ENCODE data around the genes FKBP14 and KBTBD2.

DNA sequence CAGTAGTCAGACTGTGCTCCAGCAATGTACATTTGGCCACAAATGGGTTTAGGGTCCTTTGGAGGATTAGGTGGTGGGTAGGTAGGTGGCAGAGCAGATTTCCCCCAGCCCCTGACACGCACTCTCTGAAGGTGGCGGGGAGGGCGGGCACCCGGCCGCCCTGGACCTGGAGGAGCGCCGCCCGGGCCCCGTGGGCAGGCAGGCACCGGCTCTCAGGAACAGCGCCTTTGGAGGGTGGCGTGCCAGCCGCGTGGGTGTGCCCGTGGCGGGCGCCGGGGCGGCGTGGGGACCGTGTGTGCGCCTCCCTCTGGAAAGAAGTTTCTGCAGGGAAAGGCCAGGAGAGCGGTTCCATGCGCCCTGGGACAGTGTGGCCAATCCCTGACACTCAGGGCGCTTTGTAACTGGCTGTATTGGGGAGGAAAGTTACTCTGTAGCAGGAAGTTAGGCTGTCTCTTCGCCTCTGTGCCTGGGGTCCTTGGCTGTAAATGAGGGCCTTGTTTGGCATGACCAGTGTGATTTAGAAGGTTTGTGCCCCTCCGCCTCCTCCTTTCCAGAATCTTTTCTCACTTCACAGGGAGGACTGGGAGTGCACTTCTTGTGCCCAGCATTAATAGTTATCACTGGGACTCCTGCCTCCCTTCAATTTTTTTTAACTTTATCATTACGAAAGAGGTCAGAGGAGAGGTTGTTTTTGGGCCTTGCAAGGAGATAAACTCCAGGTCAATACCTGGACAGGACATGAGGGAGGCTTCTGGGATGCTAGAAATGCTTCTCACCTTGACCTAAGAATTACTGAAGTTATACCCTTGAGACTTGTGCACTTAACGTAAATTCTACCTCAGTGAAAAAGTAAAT lies 1.2 kb downstream of the WIPF3 start:
- PRO-cap, 3 experiments, result peak in 2 of 3 experiments; most common plus-strand start position 316 of the sequence (in 1); most common minus-strand start position 192 of the sequence (in 2)
- RAMPAGE, long total RNA, result no peak
- RRBS, 2 experiments, result 3 to 7% methylated on average over 9 of the region's 29 CpGs

DNA sequence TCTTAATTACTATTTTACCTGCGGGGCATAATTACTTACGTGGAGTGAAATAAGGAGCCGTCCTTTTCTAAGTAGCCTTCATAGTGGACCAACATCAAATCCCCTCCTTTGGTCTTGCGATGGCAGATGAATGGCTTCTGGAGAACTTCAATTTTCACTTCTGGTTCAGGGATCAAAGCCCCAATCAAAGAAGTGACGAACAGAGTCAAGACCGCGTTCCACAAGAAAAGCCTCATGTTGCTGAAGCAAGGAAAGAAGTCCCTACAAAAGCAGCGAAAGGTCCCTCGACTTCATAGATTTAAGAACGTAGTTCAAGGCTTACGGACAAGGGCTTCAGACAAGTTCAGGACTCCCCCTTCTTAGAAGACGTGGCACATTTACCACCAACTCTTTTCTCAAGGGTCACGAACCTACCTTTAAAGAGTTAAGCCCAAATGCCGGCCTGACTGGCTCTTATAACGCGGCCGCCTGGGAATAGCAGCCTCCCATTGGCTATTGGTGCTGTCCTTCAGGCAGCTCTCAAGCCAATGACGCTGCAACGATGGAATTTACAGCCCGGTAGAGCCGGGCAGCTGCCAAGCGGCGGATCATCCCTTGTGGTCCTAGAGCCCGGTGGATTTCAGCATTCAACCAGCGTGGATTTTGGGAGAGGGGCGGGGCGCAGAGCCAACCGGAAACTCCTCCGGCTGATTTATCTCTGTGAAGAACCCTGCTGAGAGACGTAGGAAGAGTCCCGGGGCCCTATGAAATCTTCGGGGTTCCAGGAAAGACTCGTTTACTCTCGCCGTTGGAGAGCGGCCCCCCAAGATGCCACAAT lies at the start of gene FKBP14:
FKBP14 (minus strand) TSS at position 430 of the 817 bp plus-strand sequence.
- PRO-cap, 3 experiments, result peak in 2 of 3 experiments; most common plus-strand start position 629 of the sequence (in 1); most common minus-strand start position 397 of the sequence (in 2)
- RAMPAGE, long total RNA, result no peak
- RRBS, 2 experiments, result 1 to 4% methylated on average over 18 of the region's 36 CpGs

DNA sequence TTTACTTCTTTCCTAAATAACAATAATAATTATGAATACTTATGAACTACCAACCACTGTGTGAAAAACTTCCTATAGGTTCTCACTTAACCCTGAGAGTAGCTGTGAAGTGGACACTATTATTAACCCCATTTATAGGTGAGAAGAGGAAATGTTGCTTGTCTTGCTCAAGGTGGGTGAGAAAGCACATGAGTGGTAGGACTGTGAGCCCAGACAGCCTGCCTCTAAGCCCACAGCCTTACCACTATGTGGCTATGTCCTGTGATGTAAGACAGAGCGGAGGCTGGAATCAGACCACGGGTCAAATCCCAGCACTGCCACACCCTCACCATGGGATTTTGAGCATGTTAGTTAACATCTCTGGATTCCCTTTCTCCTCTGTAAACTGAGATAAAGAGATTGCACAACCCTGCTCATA lies 41.6 kb upstream of the MTURN start:
- PRO-cap, 3 experiments, result no peak in any of the 3 experiments
- RAMPAGE, long total RNA, result no peak
- RRBS, 2 experiments, result no CpG with 5 or more reads among the region's 2 CpGs

DNA sequence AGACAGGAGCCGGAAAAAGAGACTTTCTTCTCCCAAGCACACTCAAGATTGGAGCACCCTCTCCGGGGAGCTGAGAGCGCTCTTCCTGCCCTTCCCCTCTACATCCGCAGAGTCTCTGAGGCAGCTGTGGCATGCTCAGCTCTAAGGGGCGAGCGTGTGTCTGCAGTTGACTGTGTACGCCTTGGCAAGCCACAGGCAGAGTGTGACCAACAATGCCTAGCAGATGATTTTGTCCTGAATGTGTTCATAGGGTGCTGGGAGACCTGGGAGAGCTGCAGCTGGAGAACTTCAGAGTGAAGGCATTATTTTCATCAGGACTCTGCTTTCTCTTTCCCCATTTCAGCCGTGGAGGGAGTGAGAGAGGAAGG lies 20.7 kb downstream of the MTURN start:
- PRO-cap, 3 experiments, result no peak in any of the 3 experiments
- RAMPAGE, long total RNA, result no peak
- RRBS, 2 experiments, result 74 to 82% methylated on average over 1 of the region's 8 CpGs

DNA sequence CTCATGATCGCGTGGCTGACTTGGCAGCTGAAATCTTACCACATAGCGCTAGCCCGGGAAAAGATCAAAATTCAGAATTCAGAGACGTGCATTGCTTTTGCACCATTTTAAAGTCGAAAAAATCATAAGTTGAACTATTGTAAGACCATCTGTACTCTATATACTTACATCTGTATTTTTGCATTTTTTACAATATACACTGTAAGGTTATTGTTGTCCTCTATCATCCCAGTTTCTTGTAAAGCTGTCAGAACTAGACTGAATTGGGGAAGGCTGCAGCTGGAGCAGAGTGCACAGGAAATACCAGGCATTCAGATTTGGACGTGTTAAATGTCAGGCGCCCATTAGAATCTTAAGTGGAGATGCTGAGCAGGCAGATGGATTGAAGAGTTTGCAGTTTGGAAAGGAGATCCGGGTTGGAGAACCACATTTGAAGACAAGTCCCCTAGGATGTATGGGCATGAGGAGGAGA lies 40.3 kb downstream of the MTURN start:
- PRO-cap, 3 experiments, result no peak in any of the 3 experiments
- RAMPAGE, long total RNA, result no peak
- RRBS, 2 experiments, result no CpG with 5 or more reads among the region's 9 CpGs

DNA sequence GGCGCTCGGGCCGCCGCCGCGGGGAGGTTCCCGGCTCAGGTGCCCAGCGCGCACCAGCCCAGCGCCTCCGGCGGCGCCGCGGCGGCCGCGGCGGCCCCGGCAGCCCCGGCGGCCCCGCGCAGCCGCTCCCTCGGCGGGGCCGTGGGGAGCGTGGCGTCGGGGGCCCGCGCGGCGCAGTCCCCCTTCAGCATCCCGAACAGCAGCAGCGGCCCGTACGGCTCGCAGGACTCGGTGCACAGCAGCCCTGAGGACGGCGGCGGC lies 1.0 kb downstream of the ZNRF2 start:
- PRO-cap, 3 experiments, result peak in 1 of 3 experiments; most common plus-strand start position 121 of the sequence (in 1)
- RAMPAGE, long total RNA, result no peak
- RRBS, 2 experiments, result 3% methylated on average over 11 of the region's 44 CpGs

DNA sequence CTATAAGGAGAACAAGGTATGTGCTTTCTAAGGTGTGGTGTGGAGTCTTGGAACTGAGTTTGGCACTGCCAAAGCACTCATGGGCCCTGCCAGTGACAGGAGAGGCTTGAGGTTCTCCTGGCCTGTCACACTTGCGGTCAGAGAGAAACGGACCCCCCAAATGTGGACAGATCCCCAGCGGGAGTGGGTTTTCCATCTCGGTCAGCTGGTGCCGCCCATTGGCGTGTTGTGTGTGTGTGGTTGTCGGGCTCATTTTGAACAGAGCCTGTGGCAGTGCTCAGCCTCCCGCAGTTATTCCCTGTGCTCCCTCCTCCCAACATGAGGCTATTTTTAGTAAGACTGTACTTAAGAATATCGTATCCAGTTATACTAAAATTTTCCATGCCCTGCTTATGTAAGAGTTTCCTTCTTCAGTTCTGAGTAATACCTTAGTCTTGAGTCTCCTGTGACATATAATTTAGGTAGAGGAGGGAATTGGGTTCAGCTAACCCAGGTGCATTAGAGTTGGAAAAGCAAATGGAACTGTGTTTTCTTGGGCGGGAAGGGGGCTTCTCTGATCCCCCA lies 7.4 kb downstream of the MINDY4 start:
- PRO-cap, 3 experiments, result peak in 1 of 3 experiments; most common plus-strand start position 451 of the sequence (in 1); most common minus-strand start position 320 of the sequence (in 1)
- RAMPAGE, long total RNA, result no peak
- RRBS, 2 experiments, result no CpG with 5 or more reads among the region's 10 CpGs

GRCh38 chr7:30851687-30852606 lies 59.7 kb upstream of the AQP1 start:
- PRO-cap, 3 experiments, result peak in 1 of 3 experiments; most common plus-strand start chr7:30852238 (in 1)
- RAMPAGE, long total RNA, result no peak
- RRBS, 2 experiments, result no CpG with 5 or more reads among the region's 16 CpGs

- PRO-cap, 3 experiments, result no peak in any of the 3 experiments
- RAMPAGE, long total RNA, result no peak
- RRBS, 2 experiments, result no CpG with 5 or more reads among the region's 23 CpGs
Observed at GRCh38 chr7:30913089-30914184, 1.8 kb downstream of the AQP1 start.

DNA sequence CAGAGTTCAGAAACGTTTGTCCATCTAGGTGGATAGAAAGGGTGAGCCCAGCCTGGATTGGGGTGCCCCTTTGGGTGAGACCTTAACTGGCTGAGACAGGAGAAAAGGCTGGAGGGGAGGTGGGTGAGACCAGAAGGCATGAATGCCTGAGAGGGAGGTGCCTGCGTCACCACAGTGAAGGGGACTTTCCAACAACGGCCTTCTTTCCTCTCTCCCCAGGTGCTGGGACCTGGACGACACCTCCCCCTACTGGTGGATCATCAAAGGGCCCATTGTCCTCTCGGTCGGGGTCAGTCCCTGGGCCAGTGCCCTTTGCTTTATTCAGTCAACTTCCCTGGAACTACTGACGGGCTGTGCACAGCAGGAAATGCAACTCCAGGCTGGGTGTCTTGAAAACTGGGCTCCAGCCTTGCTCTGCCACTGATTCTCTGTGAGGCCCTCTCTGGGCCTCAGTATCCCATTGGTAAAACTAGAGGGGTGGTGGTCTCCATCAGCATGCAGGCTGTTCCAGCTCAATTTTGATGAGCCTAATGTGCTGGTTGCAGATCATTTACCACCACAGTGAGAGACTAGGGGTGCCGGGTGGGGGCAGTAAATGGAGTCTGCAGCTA lies 11.1 kb downstream of the GHRHR start:
- PRO-cap, 3 experiments, result no peak in any of the 3 experiments
- RAMPAGE, long total RNA, result no peak
- RRBS, 2 experiments, result no CpG with 5 or more reads among the region's 8 CpGs

DNA sequence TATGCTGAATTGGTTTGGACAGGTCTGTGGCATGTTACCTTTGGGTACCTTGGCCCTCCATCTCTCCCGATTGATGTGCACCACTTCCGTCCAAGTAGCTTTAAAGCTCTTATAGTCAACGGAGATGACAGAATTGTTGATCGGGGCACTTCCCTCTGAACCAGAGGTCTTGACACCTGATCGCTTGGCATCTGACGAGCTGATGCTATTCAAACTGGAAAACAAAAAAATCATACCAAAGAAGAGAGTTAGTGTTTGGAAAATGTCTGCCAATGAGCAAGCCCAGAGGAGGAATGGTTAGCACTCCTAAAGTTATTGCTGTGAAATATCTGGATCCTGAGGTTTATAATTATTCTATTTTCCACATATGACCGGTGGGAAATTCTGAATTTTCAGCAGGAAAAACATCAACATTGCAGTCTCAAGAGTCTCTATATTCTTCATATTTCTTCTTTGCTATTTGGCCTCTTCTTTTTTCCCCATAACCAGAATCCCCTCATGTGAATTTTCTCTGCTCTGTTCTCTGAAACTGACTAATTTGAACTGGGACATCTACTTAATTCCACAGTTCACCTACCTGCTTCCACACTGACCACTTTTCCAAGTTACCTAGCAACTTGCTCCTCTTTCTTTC lies 136.1 kb downstream of the PPP1R17 start:
- PRO-cap, 3 experiments, result no peak in any of the 3 experiments
- RAMPAGE, long total RNA, result no peak
- RRBS, 2 experiments, result no CpG with 5 or more reads among the region's 7 CpGs

GRCh38 chr7:32163004-32163531 lies 92.9 kb upstream of the PDE1C start:
- PRO-cap, 3 experiments, result no peak in any of the 3 experiments
- RAMPAGE, long total RNA, result no peak
- RRBS, 2 experiments, result no CpG with 5 or more reads among the region's 6 CpGs

DNA sequence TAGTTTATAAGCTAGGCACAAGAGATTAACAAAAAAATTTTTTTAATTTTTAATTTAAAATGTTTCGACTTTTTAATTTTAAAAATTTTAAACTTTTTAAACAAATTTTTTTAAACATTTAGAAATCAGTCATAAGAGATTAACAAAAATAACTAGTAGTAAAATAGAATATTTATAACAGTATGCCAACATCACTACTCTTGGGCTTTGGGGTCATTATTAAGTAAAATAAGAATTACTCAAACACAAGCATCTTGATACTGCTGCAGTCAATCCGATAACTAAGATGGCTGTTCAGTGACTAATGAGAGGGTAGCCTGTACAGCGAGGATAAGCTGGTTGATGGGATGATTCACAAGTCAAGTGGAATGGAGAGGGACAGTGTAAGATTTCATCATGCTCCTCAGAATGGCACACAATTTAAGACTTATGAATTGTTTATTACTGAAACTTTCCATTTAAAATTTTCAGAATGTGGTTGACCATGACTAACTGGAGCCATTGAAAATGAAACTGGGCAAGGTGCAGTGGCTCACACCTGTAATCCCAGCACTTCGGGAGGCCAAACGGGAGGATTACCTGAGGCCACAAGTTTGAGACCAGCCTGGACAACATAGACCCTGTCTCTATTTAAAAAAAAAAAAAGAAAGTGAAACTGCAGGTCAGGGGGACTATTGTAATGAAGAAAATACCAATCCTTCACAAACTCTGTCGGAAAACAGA lies 11.0 kb downstream of the AVL9 start:
- PRO-cap, 3 experiments, result no peak in any of the 3 experiments
- RAMPAGE, long total RNA, result no peak
- RRBS, 2 experiments, result no CpG with 5 or more reads among the region's 6 CpGs

- PRO-cap, 3 experiments, result no peak in any of the 3 experiments
- RAMPAGE, long total RNA, result no peak
- RRBS, 2 experiments, result no CpG with 5 or more reads among the region's 9 CpGs
Observed at GRCh38 chr7:32524075-32524666, 28.9 kb downstream of the AVL9 start.

GRCh38 chr7:32663800-32664220 lies 168.5 kb downstream of the AVL9 start:
- PRO-cap, 3 experiments, result no peak in any of the 3 experiments
- RAMPAGE, long total RNA, result no peak
- RRBS, 2 experiments, result no CpG with 5 or more reads among the region's 5 CpGs

GRCh38 chr7:32862971-32863748 lies 28.4 kb downstream of the KBTBD2 start:
- PRO-cap, 3 experiments, result no peak in any of the 3 experiments
- RAMPAGE, long total RNA, result no peak
- RRBS, 2 experiments, result no CpG with 5 or more reads among the region's 6 CpGs

GRCh38 chr7:32890838-32891807 lies at the start of gene KBTBD2:
Gene KBTBD2, minus strand, starts transcription at chr7:32891760.
- PRO-cap, 3 experiments, result peak in 3 of 3 experiments; most common plus-strand start chr7:32891746 (in 2); most common minus-strand start chr7:32891593 (in 2)
- RAMPAGE, long total RNA, result no peak
- RRBS, 2 experiments, result 2 to 3% methylated on average over 39 to 46 of the region's 112 CpGs

DNA sequence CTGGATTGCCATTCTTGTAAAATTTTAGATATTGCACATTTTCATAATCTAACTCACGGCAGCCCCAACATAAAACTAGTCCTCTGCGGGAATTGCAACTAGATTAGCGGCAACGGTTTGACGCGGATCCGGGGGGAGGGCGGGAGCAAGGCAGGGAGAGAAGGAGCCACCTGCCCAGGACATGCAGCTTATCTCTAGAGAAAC lies 633 bp downstream of the NT5C3A start:
- PRO-cap, 3 experiments, result no peak in any of the 3 experiments
- RAMPAGE, long total RNA, result no peak
- RRBS, 2 experiments, result no CpG with 5 or more reads among the region's 8 CpGs

- PRO-cap, 3 experiments, result no peak in any of the 3 experiments
- RAMPAGE, long total RNA, result no peak
- RRBS, 2 experiments, result no CpG with 5 or more reads among the region's 2 CpGs
Observed at GRCh38 chr7:33070159-33070484, 7.5 kb upstream of the NT5C3A start.

- PRO-cap, 3 experiments, result no peak in any of the 3 experiments
- RAMPAGE, long total RNA, result no peak
- RRBS, 2 experiments, result no CpG with 5 or more reads among the region's 2 CpGs
Observed at GRCh38 chr7:33630683-33631157, 274.6 kb upstream of the BMPER start.